Occipital lobe (tissue), 2 donors: ENCODE measurements around a stretch of chr1.

GRCh38 chr1:203442403-203443516 is 32.8 kb upstream of the PRELP start:
- RAMPAGE, long total RNA: no peak

- RAMPAGE, long total RNA: no peak
Measured at GRCh38 chr1:203467315-203467994, 8.2 kb upstream of the PRELP start.

DNA sequence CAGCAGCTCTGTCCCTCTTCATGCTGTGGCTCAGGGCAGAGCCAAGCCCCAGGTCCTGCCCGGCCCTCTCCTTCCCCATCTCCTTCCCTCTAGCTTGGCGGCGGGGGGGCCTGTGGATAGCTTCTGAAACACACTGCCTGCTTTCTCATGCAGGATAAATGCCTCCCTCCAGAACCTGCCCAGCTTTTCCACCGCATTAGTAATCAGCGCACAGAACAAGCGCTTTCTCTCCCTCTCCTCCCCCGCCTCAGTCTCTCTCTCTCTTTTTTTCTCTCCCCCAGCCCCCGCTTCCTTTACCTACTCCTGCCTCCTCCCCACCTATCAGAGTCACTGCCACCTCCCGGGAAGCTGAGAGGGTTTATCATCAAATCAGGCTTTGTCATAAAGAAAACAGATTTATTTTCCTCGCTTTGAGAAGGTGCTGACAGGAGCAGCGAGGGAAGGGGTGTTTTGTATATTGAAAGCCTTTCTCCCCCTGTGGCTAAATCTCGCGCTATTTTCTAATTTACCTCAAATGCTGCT is 20.1 kb downstream of the OPTC start:
- RAMPAGE, long total RNA: no peak

DNA sequence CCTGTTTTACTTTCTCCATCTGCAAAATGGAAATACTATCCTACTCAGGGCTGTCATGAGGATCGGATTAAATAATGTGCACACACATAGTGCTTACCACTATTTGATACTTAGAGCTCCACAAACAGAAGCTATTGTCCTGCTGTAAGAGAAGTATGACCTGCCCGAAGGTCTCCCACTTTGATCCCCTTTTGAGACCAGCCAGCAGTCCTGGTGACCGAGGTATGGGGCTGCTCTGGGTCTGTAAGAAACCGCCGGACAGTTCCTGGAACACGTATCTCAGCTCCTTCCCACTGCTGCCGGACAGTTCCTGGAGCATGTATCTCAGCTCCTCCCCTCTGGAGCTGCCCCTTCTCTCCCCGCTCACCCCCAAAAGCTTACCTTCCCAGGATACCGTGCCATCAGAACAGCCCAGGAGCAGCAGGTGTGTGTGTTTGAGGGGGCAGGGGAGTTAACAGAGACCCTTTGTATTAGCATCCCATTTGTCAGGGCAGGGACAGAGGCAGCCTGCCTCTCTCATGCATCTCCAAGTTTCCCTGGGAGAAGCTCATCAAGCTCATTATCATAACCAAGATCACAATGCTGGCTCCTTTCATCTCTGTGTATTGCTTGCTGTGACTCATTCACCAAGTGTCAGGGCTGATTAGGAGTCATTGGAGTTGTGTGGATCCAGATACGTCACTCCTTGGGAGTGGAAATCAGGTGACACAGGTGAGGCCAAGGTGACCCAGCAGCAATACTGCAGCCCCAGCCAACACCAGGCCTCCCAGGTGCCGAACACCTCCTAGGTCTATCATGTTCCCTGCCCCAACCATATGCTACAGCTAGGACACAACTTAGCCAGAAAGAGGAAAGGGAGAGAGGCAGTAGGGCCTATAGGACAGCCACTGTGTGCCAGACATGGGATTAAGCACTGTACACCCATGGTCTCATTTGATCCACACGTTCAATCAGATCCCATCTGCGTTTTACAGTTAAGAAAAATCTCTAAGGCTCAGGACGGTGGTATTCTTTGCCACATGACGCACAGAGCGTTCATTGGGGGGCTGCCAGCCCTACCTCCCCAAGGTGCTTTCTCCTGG is 25.3 kb downstream of the OPTC start:
- RAMPAGE, long total RNA: no peak

DNA sequence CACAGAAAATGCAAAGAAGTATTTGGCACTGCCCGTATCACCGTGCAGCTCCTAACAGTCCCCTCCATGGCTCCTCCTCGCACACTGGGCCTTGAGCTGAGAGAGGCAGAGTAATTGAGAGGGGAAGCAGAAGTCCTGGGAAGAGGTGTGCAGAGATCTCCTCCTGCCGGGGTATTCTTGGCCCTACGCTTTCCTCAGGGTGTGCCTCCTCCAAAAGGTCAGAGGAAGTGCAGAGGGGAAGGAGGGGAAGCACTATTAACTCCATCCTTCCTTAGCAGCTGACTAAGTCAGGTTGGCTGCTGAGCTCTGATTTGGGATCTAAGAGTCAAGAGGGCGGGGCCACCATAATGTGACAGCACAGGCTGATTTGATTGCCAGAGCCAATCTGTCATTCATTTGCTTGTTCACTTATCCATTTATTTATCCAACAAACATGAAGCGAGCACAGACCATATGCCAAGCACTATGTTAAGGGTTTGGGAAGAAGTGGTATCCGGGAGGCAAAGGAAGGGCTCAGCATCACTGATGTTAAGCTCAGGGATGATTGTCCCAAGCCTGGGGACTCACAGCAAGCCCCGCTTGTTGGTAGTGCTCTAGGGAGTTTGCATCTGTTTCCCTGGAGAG is 12.4 kb downstream of the ATP2B4 start:
- RAMPAGE, long total RNA: no peak

- RAMPAGE, long total RNA: no peak
Measured at GRCh38 chr1:203668355-203668971, 41.8 kb downstream of the ATP2B4 start.

DNA sequence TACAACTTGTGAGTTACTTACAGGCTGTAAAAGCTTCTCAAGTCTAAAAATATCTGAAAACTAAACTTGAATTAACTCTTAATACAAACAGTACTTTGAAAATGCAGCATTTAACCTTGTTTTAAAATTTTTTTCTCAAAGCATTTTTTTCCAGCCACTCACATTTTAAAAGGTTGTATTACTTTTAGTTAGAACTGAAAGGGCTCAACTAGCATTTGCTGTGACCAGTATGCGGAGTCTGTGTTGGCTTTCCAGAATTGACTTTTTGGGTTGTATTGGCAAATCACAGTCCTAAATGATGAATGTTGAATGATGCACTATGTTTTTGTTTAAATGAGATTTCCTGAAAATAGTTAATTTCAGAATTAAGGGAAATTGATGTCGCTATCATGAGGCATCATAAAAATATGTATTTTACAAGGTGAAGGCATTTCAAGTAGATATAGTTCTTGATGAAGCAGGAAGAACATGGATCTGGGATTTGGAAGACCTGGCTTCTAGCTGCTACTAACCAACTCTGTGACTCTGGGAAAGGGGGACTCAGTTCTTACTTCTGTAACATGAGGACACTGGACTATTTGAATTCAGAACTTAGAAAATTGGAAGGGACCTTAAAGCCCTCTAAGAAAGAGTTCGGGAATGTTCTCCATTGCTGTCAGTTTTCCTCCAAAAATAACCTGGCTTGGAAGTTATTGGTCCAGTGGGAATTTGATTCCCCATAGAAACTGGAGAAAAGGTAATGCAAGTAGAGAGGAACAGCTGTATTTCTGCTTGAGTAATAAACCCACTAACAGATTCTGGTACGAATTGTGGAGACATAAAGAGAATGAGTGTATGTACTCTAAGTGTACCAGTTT is 1.5 kb downstream of the ZBED6 start:
- RAMPAGE, long total RNA: no peak

GRCh38 chr1:203797959-203799066 is 2.9 kb downstream of the ZBED6 start:
- RAMPAGE, long total RNA: no peak

GRCh38 chr1:204074167-204075157 is 1.5 kb downstream of the SOX13 start:
- RAMPAGE, long total RNA: no peak

DNA sequence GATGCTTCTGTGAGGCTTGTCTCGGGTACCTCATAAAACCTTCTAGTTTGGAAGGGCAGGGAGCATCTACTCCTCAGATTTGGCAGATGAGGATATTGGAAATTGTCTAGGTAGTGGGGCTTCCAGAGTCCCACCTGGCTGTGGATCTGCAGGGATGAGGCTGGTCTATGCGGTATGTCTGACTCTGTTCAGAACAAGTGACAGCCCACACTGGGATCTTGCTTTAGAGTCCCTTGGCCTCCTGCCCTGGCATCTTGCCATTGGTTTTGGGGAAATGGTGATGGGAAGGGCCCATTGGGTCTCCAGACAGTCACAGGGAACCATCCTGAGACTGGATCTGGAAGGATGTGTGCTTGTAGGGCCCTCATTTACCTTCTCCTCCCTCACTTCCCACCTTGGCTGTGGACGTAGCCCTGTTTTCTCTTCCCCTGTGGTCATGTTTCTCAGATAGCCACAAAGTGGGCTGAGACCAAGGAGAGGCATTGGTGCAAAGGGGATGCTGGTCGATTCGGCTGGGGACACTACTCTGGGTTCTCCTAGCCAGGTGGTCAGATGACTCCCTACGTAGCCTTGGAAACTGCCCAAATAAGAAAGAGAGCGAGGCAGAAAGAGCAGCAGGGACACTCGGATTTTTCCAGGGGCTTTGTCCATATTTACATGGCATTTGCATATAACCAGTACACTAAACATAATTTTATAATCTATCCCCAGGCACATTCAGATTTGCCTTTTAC is 15.0 kb downstream of the SOX13 start:
- RAMPAGE, long total RNA: no peak

- RAMPAGE, long total RNA: no peak
Measured at GRCh38 chr1:204092910-204093810, 20.2 kb downstream of the SOX13 start.

DNA sequence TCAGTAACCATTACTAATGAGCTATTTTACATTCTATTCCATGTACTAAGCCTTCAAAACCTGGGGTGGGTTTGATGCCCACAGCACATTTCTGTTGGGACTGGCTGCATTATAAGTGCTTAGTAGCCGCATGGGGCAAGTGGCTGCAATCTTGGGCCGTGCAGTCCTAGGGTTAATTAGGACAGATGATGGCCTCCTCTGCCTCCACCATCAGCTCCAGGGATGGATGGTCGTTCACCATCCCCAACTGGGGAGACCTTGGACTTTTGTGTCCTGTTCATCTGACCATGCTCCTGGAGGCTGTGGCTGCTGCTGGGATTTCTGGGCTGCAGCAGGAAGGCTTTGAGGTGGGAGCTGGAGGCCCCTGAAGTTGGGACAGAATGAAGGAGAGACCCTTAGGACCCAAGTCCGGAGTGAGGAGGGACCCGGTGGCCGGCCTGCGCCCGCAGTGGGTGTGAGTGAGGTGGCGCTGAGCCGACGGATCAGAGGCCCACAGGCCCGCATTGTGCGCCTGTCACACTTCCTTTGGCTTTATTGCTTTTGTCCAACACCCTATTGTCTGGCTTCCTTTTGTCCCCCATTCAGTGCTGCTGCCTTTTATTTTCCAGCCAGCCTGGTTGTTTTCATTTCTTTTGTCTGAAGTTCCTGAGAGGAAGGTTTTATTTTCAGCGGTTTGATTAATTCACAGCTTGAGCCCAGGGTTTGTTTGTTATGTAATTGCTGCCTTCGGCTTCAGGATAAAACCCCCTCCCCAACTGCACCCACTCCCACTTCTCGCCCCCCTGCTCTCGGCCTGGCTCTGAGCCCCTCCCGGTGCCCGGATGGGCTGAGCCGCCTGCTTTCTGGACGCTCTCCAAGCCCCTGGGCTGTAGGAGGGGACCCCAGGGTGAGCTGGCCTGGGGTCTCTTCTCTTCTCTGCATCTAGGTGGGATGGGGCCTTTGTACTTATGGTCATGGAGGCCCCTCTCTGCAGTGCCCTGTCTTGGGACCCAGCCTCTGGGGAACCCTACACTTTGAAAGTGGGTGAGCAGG is 35.6 kb downstream of the SOX13 start:
- RAMPAGE, long total RNA: no peak

DNA sequence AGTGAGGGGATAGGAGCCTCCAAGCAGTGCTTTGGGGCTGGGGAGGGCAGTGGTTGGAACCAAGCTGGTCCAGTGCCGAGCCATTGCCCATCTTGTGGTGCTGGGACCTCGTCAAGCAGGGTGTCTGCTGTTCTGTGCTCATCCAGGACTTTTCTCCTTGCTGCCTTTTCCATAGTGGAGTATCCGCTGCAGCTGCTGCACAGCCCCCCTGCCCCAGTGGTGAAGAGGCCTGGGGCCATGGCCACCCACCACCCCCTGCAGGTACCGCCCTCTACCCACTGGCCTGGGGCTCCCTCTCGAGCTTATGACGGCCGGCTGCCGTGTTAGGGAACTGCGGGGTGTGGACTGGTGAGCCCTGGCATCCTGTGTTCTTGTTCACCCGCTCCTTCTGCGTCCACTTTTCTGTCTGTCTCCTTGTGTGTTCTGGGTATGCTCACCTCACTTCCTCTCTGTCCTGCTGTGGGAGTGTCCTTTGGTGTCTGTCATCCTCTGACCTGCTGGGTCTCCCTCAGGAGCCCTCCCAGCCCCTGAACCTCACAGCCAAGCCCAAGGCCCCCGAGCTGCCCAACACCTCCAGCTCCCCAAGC is 30.0 kb downstream of the ETNK2 start:
- RAMPAGE, long total RNA: no peak

DNA sequence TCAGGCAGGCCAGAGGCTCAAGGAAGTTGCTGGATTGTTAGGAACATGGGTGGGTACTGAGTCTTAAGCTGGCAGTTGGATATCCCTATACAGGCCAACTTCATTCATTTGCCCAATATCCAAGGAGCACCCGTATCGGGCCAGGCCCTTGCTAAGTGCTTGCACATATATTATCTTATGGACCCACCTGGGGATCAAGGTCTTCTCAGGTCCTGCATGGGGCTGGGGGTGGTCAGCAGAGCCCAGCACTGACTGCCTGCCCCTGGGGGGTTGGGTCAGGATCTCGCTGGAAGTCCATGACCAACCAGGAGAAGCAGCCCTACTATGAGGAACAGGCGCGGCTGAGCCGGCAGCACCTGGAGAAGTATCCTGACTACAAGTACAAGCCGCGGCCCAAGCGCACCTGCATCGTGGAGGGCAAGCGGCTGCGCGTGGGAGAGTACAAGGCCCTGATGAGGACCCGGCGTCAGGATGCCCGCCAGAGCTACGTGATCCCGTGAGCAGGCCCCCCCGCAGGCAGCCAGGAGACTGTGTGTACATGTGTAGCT is 27.4 kb downstream of the ETNK2 start:
- RAMPAGE, long total RNA: no peak

DNA sequence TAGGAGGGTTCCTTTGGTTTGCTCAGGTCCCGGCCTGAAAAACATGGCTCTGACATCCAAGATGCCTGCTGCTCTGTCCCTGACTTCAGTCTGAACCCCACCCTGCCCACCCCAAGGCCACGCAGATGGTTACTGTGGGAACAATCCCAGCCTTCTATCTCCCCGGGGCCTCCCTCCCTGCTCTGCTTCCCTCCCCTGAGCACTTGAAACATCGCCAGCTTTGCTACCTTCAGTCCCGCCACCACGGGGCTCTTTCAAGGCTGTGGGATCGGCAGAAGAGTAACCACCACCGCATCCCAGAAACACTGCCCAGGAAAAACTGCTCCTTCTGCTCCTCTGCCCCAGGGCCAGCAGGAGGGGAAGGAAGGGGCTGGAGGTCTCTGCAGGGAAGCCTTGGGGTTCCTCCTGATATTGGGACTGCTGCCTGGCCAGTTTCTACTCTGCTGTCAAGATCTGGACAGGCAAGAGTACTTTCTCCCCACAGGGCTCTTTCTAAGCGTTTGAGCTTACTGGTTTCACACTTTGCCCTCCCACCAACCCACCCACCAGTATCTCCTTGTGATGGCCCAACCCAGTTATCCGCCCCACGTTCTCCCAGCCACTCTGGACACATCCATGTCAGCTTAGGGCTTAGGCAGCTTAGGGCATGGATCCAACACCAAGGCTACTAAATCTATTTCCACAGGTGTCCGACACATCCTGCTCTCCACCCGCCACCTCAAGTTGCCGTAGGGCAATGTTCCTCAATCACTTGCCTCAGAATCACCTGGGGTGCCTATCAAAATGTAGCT is 8.4 kb downstream of the ETNK2 start:
- RAMPAGE, long total RNA: no peak

- RAMPAGE, long total RNA: no peak
Measured at GRCh38 chr1:204248988-204249790, 35.4 kb upstream of the GOLT1A start.

GRCh38 chr1:204254903-204255102 is 41.0 kb upstream of the GOLT1A start:
- RAMPAGE, long total RNA: no peak

DNA sequence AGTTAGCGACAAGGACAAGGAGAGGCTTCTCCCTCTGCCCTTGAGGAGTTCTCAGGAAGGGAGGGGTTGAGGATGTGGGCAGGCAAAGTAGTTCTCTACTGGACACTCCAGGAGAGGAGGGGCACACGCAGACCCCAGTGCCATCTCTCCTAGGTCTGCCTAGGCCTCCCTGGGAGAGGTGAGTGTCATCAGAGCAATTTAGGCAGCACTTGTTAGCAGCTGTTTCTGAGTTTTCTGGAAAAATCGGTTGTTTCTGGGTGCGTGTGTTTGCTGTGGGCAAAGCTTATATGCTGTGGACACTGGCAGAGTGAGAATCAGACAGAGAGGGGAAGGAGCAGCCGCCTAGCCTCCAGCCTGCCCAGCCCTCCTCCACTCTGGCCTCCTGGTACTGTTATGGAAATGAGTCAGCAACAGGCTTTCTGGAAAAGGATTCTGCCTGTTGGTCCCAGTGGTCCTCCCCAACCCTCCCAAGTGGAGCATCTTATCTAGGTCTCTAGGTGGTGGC is 42.0 kb upstream of the GOLT1A start:
- RAMPAGE, long total RNA: no peak

DNA sequence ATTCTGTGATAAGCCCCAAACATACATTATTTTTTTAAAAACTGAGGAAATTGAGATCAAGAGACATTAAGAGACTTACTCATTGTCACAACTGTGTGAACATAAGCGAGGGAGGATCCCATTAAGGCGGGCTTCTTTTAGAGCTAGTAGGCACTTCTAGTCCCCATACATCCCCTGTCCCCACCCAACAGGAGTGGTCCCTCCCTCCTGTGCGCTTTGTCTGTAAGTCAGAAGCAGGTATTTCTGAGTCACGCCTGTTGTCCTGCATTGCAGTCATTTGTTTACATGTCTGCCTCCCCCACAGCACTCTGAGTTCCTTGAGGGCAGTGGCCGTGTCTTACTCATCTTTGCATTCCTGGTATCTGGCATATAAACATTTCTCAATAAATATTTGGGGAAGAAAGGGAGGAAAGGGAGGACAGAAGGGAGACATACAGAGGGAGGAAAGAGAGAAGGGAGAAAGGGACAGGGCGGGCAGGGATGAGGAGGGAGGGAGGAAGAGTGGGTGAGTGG is 40.3 kb downstream of the PLEKHA6 start:
- RAMPAGE, long total RNA: no peak

DNA sequence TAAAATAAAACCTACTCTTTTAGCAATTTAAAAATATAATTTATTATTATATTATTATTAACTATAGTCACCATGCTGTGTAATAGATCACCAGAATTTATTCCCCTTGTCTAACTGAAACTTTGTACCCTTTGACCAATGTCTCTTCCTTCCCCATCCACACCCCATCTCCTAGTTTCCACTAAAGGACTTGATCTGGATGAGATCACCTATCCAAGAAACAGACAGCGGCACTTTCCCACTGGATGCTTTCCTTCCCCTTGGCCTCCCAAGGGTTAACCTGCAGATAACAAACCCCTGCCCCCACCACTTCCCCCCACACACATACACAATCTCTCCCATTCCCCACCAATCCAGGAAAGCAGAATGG is 24.8 kb downstream of the PLEKHA6 start:
- RAMPAGE, long total RNA: no peak